Choroid plexus epithelial cell (primary cell): Measurements from ENCODE around the gene RAPGEF4.

DNA sequence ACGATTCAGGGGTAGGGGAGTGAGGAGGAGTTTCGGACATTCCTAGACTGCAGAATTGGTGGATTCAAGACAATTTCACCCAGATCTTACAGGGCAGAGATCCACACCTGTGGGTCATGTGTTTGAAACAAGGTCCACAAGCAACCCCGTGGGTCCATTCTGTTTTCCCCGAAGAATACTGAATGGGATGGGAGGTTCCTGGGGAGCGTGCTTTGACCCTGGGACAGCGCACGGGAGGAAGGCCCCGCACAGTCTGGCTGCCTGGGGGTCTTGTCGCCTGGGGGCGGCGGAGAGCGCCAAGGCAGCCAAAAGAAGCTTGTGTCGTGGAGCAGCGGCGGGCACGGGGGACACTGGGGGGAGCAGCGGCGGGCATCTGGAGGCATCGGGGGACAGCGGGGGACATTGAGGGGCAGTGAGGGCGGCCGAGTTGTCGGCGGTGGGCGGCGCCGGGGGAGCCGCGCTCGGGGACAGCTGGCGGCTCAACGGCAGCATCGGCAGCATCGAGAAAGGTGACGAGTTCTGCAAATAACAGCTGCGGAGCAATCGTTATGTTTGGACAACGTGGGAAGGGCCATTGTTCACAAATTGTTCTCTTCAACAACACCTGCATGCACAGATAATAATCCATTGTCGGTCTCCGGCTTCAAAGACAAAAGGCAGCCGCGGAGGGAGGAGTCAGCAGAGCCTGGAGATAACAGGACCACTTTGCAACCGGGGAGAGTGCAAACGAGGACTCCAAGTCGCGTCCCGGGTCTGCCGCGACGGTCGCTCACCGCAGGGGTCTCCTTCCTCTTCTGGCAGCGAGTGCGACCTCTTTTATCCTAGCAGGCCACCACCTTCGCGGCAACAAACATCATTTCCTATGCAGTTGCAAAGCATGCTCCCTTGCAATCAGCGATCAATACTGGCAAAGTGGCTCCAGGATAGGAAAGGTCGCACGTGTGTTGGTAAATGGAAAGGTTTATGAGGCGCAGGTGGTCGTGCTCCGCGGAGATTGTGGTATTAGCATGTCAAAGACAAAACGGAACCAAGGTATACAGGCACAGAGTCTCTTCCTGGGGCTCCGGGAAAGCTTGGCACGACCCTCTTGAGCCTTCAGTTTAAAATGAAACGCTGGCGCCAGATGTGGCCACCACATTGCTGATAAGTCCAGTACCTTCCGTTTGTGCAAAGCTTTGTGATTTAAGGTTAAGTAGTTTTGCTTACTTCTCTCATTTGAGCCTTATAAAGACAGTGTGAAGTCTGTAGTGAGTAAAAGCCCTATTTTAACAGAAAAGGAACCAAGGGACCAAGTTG lies 132.3 kb upstream of the DLX2 start:
- RRBS, result under 1% methylated on average over 4 of the region's 69 CpGs

- RRBS, result no CpG with 5 or more reads among the region's 4 CpGs
These were observed 102.1 kb upstream of the ITGA6 start for GRCh38 chr2:172325321-172325654.

DNA sequence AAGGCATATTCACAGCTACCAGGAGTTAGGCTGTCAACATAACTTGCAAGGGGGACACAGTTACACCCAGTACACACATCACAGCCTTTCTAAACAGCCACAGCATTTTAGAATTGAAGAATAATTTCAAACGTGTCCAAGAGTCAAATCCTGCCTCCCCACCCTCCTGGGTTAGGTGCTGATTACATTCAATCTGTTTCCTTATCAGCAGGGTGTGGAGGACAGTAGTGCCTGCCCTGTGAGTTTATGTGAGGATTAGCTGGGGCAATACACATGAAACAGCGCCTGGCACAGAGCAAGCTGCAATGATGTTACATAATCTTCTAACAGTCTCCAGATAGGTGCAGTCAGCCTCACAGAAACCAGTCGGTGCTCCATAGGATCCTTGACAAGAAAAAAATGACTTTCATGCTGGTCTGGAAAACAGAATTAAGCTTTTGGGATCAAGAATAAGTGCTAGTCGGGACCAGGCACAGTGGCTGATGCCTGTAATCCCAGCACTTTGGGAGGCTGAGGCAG lies 91.7 kb upstream of the ITGA6 start:
- RRBS, result no CpG with 5 or more reads among the region's 4 CpGs

- RRBS, result no CpG with 5 or more reads among the region's 2 CpGs
These were observed 35.8 kb downstream of the ITGA6 start for GRCh38 chr2:172463108-172463599.

DNA sequence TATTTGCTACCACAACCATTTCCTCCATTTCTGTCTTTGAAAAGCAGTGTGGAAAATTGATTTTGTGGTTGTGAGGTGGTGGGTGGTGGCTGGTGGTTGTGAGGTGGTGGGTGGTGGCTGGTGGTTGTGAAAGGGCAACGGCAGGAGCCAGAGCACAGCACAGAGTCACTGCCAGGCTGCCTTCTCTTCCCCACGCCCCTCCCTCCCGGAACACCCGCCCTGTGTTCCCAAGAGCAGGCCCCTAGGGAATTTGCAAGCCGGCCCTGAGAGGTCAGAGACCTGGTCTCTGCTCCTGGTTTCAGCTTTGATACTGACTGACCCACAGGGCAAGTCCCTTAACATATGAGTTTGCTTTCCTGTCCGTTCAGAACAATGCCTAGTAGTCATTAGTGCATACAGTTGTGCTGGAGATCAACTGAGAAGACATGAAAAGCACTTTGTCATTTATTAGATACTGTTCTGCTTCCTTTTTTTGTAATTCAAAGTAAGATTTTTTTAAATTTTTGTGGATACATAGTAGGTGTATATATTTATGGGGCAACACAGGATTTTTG lies 53.0 kb downstream of the ITGA6 start:
- RRBS, result 36% methylated on average over 3 of the region's 6 CpGs

- RRBS, result no CpG with 5 or more reads among the region's 6 CpGs
These were observed 58.4 kb downstream of the PDK1 start for GRCh38 chr2:172614168-172614730.

DNA sequence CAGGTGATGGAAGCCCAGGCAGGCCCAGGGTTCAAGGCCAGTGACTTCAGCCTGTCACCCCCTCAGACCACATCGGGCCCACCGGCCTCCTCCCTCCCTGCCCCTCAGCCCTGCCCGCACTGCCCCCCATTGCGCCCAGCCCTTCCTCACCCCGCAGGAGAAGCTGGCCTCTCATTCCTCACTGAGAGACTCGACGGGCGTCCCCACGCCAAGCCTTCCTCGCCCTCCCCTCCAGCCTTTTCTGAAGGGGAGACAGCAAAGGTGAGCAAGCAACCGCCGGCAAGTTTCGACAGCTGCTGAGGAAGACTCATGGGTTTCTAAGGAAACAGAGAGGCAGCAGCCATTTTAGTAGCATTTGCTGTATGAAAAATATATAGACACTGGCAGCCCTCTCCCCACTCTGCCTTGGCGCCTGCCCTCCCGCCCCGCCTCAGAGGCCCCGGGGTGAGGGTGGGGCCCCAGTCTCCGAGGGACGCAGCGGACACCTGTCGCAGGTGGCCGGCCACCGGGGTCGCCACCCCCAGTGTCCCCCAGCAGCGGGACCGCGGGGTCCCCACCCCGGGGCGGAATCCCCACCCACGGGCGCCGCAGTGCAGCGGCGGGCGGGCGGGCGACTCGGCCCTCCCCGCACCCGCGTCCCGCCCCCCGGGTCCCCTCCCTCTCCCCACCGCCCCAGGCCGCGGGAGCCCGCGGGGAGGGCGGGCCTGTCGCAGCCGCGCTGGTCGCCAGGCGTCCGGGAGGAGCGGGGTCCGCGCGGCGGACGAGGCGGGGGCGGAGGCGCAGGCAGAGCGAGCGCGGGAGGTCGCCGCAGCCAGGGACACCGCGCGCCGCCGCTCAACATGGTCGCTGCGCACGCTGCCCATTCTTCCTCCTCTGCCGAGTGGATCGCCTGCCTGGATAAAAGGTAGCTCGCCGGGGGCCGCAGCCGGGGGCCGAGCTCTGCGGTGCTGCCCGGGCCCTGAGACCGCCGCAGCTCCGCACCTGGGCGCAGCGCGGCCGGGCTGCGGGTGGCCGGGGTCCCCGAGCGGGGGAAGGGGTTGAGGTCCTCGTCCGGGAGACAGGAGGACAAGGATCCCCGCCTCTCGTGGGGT lies at the start of gene RAPGEF4:
Gene RAPGEF4, plus strand, starts transcription at position 701 of the 1,091 bp plus-strand sequence.
- RRBS, result 2% methylated on average over 36 of the region's 101 CpGs

- RRBS, result 0% methylated on average over 2 of the region's 21 CpGs
These were observed 642 bp downstream of the RAPGEF4 start for GRCh38 chr2:172736236-172736738.

DNA sequence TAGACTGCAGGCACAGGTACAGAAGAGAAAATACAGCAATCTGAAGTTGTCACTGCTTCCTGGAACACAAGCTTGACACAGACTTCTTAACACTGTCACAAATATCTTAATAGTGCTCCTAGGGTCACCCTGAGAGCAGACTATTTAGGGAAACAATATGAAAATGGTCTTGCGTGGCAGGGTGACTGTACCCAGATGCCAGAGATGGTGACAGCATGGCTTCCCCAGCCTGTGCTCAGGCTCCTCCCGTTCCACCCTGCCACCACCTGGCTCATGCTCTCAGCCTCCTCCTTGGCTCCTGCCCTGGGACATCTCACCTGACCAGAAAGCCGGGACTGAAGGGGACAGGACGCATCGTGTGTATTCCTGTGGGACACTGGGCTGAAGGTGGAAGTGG lies 111.5 kb downstream of the RAPGEF4 start:
- RRBS, result no CpG with 5 or more reads among the region's 5 CpGs

DNA sequence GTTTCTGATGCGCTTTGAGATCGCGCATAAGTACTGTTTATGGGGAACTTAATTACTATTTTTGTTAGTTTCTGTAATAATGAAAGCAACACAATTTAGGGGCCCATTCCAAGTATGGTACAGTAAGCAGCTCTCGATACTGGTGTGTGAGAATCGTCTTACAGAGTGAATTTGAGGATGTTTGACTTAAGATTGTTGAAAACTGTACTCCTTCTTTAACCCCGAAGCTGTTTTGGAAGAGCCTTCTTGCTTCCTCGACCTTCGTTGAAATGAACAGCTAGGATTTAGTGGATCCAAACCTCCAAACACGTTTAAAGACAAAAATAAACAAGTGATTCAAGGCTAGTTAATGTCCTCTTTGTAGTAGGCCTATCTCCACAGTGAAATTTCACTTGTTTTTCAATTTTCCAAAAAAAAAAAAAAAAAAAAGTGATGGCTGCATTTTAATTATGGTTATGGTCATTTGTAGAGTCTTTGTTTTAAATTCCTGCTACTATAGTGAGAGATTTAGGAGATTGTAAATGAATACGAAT lies 1.4 kb downstream of the MAP3K20 start:
- RRBS, result no CpG with 5 or more reads among the region's 10 CpGs

GRCh38 chr2:173077659-173078294 lies 2.1 kb downstream of the MAP3K20 start:
- RRBS, result no CpG with 5 or more reads among the region's 5 CpGs

DNA sequence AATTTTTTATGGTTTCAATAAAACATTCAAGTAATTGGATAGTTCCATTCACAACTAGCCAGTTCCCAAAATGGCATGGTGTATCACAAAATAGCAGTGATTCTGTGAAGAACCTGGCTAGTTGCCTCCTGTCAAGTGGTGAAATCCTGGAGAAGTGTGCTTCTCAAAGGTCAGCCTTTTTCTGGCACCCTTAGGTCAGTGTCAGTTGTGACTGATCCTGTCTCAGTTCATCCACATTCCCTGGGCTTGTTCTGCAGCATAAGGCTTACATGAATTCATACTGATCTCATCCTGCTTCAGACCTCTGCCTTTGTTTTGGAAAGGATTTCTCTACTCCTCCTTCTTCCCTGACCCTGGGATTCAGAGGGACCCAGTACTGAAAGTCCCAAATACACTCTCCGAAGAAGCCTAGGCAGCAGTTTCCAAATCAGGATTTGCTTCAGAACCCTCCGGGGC lies 10.9 kb downstream of the MAP3K20 start:
- RRBS, result no CpG with 5 or more reads among the region's 2 CpGs

DNA sequence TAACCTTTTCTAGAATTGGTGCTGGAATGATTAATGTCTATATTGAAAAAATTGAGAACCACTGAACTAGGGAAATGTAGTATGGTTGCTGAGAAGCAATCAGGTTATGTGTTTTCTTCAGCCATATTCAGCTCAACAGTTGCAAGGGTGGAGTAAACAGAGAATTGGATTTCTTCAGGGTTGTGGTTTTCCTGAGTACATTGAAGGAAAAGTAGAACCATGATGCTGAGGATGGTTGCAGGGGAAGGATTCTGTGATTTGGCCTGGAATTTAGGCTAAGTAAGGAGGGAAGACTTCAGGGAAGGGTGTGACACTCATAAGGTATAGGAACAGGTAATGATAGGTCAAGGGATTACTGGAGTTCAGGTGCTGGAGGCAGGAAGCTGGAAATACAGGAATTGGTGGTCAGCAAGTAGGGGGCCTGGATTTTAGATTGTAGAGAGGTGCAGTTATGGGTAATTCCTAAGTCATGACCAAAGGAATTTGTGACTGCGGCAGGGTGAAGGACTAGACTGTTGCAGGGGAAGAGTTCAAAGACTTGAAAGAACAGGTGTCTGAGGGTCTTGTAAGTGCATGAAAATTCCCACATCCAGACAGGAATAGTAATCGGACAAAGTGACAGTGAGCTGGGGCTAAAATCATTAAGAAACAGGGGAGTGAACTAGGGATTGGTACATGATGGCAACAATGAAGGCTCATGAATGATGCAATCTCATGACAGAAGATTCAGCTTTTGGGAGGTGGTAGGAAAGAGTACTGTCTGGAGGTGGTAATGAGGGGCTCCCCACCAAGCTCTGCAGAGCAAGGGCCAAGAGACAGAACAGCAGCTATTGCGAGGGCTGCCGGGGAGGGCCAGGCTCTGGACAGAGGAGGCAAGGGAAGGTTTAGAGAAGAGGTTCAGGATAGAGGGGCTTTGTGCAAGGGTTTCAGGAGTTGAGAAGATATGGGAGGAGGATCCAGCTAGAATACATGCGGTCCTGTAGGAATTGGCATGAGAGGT lies 31.1 kb downstream of the MAP3K20 start:
- RRBS, result no CpG with 5 or more reads among the region's 5 CpGs

DNA sequence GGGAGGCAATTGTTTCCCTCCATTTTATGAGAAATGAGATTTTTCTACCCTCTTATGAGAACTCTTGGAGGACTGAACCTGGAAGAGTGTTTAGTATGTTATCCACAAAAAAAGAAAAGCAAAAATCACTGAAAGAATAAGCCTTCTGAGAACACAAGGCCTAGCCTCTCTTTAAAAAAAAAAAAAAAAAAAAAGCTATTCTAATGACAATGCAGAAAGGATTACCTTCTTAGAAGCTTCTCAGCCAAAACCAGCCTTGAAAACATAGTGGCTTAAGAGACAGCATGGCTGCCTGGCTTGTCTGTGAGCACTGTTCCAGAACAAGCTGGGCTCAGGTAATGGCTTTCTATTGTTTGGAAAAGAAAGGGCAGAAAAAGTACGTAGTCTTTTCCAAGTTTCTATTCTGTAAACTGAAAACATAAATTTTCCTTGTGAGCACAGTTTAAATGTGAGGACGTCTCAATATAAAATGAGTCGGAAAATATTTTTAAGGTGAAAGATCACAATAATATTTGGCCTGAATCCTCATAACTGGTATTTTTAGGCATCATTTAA lies 119.4 kb downstream of the MAP3K20 start:
- RRBS, result no CpG with 5 or more reads among the region's 3 CpGs

DNA sequence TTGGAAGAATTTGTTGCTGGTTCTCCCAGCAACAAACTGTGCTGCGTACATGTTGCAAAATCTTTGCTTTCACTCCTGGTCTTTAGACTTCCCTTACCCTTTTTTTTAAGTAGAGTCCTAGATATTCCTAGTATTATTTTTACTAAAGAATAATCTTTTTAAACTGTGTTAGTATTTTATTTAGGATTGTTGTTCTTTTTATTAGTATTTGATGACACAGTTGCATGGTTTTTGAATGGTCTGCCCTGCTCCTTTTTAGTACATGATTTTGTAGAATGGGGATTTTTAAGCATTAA lies 129.9 kb downstream of the MAP3K20 start:
- RRBS, result no CpG with 5 or more reads among the region's 1 CpG

DNA sequence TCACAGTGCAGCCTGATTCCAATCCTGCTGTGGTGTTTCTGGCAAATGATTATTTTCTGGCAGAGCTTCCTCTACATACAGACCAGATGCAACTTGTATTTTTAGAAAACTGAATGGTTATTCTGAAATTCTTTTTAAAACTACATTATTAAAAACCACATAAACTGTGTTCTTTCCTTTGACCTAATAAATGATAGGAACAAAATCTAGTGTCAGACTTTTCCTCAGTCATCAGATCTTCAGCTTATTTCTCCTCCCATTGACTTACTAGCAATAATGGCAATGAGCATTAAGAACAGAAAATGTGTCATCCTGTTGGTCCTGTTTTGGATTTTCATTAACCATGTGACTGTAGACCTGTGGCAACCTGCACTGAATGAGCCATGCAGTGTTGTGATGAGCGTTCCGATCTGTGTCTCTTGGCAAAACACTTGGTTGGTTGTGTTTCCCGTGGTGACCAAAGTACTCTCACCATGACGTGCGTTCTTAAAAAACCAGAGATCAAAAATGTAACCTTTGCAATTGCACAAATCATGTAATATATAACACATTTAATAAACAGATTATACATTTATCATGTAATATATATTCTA lies 138.5 kb downstream of the MAP3K20 start:
- RRBS, result no CpG with 5 or more reads among the region's 5 CpGs

DNA sequence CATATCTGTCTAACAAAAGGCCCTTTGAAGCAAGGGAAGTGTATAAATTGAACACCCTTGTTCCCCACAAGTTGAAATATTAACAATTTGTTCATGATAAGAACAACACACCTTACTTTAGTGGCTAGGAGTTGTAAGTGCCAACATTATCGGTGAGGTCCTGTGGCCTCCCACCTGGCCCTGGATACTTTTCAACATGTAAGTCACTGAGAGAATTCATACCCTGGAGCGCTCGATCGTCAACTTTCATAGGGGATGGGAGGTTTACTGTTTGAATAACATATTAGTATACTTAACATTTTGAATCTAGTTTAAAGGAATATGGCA lies 116.2 kb upstream of the CDCA7 start:
- RRBS, result no CpG with 5 or more reads among the region's 4 CpGs

DNA sequence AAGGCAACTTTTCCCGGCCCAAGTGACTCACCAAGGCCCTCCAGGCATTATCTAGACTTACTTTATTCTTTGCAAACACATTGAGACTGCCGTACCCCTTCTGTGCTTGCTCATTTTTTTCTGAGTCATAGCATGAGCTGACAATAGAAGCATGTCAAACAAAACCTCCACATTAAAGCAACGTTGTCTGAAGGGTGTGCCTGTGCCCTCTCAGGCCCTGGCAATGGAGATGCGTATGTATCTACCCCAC lies 298.1 kb downstream of the CDCA7 start:
- RRBS, result no CpG with 5 or more reads among the region's 4 CpGs

DNA sequence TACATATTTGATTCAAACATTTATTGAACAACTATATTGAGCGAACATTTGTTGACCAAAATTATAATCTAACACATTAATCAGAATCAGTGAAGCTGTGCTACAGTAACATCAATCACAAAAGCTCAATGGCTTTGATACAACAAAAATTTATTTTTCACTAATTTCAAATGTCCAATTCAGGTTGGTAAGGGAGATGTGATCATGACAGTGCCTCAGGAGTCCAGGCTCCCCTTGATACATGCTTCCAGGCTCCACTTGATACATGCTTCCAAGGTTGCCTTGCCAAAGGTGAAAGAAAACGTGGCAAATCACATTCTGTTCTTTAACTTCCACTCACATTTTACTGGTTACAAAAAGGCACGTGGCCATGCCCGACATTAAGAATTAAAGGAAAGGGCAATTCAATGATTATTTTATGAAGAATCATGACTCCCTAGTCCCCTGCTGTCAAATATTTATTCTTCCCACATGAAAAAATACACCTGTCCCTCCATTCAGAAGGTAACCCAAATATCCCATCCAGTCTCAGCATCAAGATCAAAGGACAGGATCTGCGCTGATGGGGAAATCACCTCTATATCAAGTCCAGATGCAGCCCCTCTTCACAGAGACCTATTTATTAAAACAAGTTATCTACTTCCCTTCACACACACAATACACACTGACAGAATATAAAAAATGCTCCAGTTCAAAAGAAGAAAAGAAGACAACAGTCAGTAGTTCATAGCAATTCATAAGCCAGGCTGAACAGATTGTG lies 36.1 kb downstream of the SP3 start:
- RRBS, result no CpG with 5 or more reads among the region's 5 CpGs